GM12891 (cell line): Measurements from ENCODE around the genes SLC37A1 and WDR4.

- RRBS: no CpG with 5 or more reads among the region's 19 CpGs
Measured at GRCh38 chr21:42039301-42040403, 29.5 kb upstream of the ZBTB21 start.

- RRBS: no CpG with 5 or more reads among the region's 6 CpGs
Measured at GRCh38 chr21:42125795-42126151, 54.7 kb downstream of the UMODL1 start.

DNA sequence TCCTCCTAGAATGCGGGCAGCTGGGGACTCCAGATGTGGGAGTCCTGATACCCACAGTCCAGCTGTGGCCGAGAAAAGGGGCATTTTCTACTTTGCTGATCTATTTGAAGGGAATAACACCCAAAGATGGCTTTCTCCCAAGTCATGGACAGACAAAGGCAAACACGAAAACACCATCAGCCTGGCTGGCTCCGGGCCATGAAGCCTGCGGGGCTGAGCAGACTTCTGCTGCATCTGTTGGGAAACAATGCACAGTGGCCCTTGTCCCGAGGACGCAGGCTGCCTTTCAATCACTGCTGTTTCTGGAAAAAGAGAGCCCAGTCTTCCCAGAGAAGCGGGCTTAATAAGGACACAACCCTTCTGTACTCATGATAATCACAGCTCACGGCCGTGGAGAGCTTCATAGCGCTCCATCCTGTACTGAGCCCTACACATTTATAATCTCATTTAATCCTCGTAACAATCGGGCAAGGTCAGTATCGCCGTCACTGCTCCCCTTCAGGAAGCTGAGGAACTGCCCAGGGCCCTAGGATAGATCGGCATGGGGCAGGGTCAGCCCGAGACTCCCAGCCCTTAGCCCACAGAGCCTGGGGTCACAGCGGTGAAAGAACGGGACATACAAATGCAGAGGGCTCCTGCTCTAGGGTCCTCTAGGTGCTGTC, 61.9 kb upstream of the ABCG1 start:
- RRBS: no CpG with 5 or more reads among the region's 19 CpGs

- RRBS: no CpG with 5 or more reads among the region's 6 CpGs
Measured at GRCh38 chr21:42195261-42195730, 23.6 kb upstream of the ABCG1 start.

DNA sequence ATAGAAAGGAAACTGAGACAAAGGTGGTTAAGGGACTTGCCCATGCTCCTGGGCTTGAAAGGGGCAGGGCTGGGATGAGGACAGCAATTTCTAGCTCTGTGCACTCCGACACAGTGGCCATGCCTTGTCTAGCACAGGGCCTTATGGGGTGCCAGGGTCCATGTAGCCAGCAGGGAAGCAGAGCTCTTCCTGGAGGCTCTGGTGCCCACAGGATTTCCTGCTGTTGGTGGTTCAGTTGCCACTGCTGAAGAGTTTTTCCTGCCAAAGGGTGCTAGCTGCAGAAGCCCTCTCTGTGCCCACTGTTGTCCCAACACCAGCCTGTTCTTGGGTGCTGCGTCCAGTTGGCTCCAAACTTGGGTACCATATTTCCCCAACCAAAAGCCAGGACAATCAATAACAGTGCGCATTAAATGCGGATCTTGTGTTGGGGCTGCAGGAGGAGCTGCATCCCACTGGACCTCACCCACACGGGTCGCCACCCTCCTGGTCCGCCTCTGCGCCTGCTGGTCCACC, 9.6 kb downstream of the ABCG1 start:
- RRBS: no CpG with 5 or more reads among the region's 8 CpGs

- RRBS: no CpG with 5 or more reads among the region's 26 CpGs
Measured at GRCh38 chr21:42263339-42264318, 44.7 kb downstream of the ABCG1 start.

GRCh38 chr21:42414940-42415576, 11.4 kb downstream of the UBASH3A start:
- RRBS: no CpG with 5 or more reads among the region's 20 CpGs

DNA sequence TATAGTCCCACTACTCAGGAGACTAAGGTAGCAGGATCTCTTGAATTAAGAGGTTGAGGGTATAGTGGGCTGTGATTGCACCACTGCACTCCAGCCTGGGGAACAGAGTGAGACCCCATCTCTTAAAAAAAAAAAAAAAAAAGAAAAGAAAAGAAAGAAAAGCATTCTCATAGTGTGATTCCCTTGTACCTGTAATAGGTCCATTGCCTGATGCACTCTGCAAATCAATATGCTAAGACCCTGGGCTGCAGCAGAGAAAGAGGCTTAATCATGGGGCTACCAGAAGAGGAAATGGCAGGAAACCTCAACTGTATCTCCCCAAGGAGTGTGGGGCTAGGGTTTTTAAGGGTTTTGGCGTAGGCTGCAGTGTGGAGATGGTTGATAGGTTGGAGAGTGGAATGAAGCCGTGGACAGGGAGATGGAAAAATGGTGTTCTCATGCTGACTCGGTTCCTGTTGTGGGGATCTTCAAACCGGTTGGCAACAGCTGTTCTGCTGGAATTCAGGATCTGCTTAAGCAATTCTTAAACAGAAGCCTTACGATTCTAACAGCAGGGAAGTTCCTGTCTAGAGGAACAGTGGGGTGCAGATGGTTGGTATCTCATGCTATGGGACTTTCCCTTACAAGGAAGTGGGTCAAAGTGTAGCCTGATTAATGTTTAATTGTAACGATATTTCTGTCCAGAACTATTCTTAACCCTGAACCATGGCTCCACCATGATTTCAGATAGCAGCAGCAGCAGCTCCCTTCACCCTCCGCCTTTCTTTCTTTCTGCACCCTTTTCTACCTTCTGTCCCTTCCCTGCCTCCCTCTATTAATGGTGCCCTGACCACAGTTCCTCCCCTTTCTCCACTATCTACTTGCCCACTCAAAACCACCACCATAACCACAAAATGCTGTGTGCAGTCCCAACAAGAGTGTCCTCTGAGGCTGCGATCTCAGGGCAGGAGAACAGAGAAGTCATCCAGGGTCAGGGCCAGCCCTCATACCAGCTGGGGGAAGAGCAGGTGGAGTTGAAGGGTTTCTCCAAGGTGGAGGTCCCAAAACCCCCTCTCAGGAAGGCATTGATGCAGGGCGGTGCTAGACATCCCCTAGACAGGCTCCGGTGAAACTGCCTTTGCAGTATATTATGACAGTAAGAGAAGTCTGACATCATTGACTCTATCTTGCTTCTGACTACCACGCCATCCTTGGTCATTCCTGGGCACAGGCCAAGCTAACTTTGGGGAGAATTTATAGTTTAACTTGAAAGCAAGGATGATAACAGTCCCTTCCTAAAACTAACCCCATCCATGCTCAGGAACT, 30.8 kb downstream of the RSPH1 start:
- RRBS: no CpG with 5 or more reads among the region's 11 CpGs

GRCh38 chr21:42467153-42467675, 28.8 kb downstream of the RSPH1 start:
- RRBS: no CpG with 5 or more reads among the region's 10 CpGs

- RRBS: no CpG with 5 or more reads among the region's 12 CpGs
Measured at GRCh38 chr21:42509117-42509778, 4.4 kb upstream of the SLC37A1 start.

DNA sequence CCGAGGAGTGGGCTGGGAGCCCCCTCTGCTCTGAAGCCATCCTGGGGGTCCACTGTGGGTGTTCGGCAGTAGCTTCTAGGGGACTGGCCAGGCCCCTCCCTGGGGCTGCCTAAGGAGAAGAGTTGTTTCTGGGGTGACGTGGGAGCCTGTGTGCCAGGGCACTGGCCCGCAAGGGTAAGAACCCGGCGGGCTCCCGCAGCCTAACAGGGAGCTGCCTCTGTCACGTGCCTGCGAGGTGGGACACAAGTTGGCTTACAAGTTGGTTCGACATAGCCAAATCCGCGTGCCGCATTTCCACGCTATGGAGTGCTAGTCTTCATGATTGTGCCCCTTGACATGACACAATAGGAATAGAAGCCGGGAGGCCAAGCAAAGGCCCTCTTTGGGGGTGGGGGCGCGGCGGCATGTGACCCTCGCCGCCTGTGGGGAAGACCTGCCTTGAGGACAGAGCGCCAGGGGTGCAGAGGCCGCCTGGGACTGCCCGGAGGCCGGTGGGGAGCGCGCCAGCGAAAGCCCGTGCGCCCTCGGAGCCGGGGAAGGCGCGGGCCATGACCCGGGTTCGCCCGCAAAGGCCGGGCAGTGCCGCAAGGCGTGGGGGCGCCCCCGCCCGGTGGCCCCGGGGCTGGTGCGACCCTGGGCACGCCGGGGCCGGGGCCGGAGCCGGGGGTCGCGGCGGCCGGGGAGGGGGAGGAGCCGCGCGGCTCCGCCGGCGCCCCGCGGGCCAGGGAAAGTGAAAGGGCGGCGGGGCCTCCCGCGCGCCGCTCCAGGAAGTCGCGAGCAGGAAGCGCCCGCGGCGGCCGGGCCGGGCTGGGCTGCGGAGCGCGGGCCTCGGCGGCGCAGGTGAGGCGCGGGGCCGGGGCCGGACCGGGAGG, at the start of gene SLC37A1:
SLC37A1 (plus strand) TSS at position 768 of the 872 bp plus-strand sequence.
- RRBS: 2% methylated on average over 29 of the region's 86 CpGs

DNA sequence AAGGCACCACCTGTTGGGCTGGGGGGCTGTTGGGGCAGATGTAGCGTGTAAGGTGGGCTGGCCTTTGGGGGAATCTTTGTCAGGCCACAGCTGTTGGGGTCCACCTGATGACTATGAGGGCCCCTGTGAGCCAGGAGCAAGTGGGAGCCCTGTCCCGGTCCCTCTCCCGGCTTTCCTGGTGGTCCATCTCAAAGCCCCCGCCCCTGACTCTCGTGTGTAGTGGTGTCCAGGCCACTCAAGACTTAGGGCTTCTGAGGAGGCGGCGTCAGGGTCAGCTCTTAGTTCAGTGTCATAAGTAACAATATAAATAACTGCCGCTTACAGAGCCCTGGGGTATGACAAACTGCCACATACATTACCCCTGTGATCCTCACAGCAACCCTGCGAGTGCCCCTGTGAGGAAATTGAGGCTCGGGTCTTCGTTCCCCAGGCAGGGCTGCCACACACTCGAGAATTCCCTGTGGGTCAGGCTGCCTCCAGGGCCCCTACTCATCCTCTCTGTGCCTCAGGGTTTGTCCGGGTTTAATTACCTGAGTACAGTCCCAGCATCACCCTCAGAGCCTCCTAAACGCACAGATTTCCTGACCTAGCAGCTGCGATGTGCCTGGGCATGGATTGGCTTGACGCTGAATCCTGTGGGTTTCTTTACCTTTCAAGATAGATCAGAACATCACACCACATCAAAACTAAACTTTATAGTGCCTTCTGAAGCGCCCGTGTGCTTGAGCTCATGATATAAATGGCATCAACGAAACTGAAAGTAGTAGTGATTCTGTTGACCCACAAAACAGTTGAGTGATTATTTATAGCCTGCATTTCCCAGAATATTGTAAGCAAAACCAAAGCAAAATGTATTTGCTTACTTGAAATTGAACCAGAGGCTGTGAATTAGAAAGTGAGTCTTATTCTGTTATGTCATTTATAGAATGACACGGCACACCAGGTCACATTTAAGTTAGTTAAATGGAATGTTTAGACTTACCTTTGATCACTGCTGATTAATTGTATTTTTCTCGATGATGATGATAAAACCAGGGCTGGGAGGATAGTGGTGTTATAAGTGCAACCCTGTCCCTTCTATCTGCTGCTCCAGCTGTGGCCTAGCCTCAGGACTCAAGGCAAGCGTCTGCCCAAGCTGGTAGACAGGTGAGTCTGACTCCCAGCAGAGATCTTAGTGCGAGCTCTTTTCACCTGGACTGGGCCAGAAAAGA, 14.0 kb downstream of the SLC37A1 start:
- RRBS: no CpG with 5 or more reads among the region's 23 CpGs

DNA sequence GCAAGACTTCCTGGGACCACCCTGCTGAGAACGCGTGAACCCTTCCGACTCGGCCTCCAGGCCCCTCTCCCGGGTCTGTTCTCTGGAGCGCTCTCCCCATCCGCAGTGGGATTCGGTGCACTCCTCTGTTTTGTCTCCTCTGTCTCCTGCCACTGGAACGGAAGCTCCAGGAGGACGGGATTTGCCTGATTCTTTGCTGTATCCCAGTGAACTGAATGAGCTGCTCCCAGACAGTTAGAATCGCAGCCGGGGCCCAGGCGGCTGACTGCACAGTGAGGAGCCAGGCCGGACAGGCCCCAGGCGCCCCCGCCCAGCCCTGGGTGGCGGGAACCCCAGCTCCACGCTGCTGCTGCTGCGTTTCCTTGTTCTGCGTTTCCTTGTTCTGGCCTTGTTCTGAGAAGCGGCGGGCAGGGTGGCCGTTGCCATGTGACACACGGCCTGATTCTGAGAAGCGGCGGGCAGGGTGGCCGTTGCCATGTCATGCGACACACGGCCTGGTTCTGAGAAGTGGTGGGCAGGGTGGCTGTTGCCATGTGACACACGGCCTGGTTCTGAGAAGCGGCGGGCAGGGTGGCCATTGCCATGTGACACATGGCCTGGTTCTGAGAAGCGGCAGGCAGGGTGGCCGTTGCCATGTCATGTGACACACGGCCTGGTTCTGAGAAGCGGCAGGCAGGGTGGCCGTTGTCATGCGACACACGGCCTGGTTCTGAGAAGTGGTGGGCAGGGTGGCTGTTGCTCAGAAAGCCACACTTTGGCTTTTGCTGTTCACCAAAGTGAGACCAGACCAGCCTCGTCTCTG, 56.1 kb downstream of the SLC37A1 start:
- RRBS: no CpG with 5 or more reads among the region's 40 CpGs

DNA sequence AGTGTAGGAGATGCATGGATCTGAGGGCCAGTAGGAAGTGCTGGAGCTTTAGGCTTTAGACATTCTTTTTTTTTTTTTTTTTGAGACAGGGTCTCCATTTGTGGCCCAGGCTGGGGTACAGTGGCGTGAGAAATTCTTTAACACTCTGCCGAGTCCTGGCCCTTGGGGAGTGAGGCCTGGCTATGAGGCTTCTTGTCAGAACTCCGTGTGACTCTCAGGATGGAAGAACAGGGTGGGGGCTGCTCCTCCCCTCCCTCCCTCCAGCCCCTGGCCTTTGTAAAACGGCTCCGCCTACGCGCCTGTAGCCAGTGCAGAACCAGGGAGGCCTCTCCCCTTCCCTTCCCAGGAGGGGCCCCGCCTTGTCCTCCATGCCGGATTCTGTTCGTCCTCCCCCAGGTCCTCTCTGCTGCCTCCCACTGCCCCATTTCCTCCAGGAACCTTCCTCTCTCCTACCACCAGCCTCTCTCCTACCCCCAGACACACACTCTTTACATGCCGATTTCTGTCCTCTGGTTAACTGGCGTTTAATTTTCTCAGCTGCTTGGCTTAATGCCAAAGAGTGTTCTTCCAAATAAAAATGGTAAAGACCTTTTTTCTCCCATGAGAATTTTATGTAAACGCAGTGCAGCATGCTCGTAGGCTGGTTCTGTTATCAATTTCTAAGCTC, 21.0 kb downstream of the PDE9A start:
- RRBS: no CpG with 5 or more reads among the region's 14 CpGs

DNA sequence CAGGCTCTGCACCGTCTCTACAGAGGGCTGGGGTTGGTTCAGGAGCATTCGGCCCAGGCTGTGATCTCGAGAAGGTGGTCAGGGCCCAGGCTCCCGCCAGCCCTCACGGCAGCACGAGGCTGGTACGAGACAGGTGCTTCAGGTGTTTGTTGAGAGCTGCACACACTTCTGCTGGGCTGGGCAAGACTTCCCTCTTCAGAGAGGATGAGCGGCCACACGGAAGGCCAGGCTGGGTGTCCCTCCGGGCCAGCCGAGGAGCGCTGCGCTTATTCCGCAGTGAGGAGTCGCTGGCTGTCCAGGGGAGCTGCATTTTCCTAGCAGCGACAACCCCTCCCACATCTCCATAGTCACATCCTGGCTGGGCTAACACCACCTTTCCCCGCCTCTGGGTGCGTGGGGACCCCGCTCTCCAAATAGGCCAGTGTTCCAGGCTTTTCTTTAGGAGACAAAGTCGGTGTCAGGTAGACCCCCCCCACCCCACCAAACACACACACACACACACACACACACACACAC, 50.6 kb downstream of the PDE9A start:
- RRBS: no CpG with 5 or more reads among the region's 20 CpGs

DNA sequence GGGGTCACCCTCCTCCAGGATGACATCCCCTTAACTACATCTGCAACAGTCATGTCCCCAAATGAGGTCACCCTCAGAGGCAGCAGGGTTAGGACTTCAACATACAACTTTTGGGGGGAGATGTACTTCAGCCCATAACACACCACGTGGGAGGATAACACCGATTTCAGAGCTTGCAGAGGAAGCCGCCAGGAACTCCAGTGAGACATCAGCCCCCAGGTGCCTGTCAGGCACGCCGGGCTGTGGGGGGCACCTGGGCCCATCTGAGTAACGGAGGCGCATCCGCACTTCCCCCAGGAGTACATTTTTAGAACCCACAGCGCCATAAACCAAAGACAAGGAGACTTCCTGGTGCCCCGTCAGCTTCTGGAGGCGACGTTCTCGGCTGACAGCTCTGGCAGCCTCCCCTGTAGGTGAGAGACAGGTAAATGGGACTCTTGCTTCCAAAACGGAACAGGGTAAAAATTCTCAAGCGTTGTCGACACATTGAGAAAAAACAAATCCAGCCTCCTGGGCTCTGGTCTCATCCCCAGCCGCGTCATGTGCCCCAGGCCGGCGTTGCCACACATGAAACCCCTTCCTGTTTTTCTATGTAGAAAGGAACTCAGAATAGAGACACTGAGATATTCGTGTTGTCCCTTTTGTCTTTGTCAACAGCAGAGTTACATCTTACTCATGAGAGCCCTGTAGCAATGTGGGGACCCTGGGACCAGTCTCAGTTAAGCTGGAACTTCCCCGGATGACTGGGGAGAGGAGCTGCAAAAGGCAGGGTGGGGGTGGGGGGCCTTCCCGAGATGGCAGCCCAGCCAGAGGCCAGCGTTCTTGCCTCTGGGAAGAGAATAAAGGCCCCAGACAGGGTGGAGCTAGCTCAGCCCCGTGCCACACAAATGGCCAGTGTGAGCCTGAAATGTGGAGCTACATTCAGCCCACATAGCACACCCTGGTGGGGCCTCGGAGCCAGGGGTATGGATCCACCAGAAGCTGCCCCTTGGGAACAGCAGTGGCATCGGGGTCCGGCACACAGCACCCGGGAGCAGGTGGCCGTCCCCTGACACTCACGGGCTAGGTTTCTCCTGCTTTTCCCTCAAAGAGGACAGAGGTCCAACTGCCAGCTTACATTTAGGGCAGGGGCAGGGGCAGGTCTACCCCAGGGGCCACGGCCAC, 93.5 kb downstream of the PDE9A start:
- RRBS: no CpG with 5 or more reads among the region's 32 CpGs

- RRBS: no CpG with 5 or more reads among the region's 44 CpGs
Measured at GRCh38 chr21:42781189-42782477, 97.7 kb downstream of the WDR4 start.

- RRBS: no CpG with 5 or more reads among the region's 23 CpGs
Measured at GRCh38 chr21:42832772-42833805, 46.2 kb downstream of the WDR4 start.

DNA sequence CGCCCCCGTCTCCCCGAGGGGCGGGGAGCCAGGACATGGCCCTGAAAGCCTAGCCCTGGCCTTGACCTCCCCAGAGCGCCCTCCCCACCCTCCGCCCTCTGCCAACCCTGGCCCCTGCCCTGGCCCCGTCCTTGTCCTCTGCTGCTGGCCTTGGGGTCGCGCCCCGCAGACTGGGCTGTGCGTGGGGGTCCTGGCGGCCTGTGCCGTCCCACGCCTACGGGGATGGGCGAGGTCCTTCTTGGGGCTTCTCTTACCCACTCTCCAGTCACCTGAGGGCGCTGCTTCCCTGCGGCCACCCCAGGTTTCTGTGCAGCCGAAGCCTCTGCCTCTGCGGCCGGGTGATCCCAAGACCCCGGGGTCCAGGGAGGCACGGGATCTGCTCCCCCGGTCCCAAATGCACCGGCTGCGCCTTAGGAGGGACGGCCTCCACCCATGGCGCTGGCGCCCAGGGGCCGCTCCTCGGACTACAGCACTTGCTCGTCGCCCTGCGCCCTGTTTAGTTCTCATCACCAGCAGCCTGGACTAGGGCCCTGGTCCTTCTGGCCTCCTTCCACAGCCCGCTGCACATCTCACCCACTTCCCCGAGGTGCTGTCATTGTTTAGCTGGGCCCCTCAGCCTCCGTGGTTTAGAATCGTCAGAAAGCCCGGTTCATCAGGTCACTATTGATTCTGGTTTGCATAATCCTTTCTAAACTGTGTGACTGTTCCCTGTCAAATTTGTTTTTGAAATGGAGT, 41.5 kb downstream of the WDR4 start:
- RRBS: no CpG with 5 or more reads among the region's 39 CpGs

DNA sequence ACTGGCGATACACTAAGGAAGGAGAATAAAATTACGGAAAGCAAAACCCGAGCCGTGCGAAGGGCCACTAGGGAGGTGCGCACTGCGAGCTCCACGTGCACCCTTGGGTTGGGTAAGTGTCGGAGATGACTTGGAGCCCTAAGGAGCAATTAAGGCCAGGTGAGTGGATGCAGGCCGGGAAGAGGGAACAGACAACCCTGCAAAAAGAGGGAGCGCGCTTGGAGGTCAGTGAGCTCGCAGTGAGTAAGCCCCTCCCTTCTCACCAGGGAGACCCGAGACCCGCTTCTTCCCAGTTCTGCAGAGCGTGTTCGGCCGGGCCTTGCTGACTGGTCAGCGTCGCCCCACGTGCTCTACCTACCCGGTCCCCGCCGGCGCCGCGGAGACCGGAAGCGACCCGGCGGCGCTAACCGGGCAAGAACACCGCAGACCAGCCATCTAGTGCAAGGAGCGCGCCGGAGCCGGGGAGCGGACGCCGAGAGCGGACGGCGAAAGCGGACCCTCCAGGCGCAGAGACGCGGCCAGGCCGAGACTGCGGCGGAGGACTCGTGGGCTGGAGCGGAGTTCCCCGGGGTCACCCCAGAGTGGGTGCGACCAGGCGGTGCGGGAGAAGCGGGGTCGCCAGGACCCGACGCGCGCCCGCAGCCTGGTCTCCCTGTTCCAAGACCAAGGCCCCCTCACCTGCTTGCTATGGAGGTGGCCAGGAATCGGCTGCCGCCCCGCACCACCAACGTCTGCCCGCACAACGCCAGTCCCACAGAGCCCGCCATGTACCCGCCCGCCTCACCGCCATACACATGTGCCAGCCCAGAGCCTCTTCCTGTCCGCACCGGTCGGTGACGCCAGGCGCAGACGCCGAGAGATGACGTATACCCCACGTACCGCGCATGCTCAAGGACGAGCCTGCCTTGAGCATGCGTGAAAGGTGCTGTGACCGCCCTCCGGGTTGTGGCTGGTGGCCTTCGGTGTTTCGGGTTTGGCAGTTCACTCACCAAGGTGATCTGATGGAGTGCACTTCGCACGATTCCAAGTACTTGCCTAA, at the start of gene WDR4:
WDR4 (minus strand) TSS at position 811 of the 1,039 bp plus-strand sequence.
- RRBS: no CpG with 5 or more reads among the region's 93 CpGs